Measurements from ENCODE around the gene LPA.

GRCh38 chr6:160058651-160059080 is 62.9 kb upstream of the SLC22A1 start:
- RRBS = no CpG with 5 or more reads among the region's 5 CpGs

DNA sequence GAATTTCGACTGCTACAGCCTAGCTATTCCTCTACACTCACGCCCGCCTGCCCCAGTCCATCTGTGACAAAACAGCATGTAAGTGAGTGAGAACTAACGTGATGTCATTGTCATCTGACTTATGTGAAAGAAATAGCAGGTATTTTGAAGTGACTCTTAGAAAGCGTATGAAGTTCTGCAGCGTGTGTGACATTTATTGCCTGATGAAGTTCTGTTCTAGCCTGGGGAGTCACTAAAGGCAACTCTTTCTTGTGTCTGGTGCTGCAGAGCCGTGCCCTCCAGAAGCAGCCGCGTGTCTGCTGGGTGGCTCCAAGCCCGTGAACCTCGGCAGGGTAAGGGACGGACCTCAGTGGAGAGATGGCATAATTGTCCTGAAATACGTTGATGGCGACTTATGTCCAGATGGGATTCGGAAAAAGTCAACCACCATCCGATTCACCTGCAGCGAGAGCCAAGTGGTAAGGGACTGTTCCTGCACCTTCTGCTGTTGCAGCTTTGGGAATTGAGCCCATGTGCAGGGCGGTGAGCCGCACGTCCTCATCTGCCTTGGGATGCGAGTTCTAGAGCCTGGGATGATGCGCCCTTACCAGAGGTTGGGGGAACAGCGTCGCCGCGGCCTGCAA is 51.9 kb upstream of the SLC22A1 start:
- RRBS = no CpG with 5 or more reads among the region's 26 CpGs

GRCh38 chr6:160077970-160078649 is 43.5 kb upstream of the SLC22A1 start:
- RRBS = no CpG with 5 or more reads among the region's 17 CpGs

DNA sequence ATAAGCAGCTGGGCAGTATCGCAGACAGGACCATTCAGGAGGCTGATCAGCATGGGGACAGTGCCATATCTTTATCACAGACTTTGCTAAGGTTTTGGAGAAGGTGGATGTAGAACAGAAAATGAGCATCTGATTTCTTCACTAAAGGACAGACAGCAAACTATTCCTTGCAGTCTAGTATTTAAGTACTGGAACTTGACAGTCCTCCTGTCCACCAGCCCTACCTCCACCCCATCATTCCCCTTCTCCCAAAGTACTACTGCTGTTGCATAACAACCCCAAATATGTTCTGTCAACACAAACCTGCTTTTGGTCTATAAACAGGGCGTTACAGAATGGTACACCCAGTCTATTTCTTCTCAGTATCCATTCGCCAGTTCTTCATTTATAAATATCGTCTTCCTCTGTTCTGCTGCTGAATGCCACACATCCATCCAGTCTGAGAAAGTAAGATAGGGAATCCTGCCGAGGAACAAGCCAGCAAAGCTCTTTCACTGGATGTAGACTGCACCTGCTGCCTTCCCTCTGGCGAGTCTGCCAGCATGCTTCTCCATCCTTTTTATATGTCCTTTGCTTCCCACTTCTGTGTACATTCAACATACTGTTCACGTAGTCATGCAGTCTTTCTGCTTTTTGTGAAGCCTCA is 27.6 kb upstream of the SLC22A1 start:
- RRBS = no CpG with 5 or more reads among the region's 7 CpGs

DNA sequence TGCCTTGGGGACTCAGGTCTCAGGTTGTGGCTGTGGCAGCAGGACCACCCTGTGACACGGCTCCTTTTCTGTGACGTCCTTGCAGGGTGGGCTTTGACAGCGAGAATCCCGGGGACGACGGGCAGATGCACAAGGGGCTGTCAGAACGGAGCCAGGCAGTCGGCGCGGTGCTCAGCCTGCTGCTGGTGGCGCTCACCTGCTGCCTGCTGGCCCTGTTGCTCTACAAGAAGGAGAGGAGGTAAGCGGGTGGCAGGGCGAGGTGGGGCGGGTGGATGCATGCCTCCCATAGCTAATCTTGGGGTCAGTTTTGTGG is 19.2 kb upstream of the SLC22A1 start:
- RRBS = no CpG with 5 or more reads among the region's 14 CpGs

GRCh38 chr6:160129182-160130063 is 7.8 kb downstream of the SLC22A1 start:
- RRBS = no CpG with 5 or more reads among the region's 8 CpGs

GRCh38 chr6:160299928-160300358 is 41.3 kb upstream of the SLC22A2 start:
- RRBS = no CpG with 5 or more reads among the region's 10 CpGs

DNA sequence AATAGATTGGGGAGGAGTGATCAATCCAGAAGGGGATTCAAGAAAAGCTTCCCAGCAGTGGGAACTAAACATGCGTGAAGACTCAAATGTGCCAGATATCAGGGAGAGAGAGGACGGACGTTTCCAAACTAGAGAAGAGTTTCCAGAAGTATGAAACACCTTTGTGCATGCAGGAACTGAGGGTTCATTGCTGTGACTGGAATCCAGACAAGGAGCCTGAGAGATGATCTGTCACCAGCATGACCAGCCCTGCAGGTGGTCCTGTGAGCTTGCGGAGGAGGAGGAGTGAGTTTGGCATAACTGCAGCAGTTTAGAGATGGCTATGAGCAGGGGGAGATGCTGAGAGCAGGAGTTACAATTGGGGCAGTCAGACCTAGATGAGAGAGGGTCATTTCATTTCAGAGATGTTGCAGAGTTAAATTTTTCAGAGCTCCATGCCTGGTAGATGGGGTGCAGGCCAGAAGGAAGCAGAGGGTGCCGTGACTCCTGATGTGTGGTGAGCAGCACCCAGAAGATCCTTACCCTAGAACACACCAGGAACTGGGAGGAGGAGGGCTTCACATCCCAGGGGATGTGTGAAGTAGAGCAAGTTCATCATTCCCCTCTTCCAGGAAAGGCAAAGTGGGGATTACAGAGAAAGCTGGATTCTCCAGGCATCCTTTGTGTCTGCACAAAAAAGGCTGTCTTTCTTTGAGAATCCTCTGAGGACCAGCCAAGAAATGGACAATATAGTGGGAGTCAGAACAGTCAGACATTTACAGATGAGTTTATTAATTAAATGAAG is 89.7 kb downstream of the SLC22A3 start:
- RRBS = no CpG with 5 or more reads among the region's 5 CpGs

GRCh38 chr6:160451690-160452583 is 103.8 kb downstream of the SLC22A3 start:
- RRBS = no CpG with 5 or more reads among the region's 9 CpGs

DNA sequence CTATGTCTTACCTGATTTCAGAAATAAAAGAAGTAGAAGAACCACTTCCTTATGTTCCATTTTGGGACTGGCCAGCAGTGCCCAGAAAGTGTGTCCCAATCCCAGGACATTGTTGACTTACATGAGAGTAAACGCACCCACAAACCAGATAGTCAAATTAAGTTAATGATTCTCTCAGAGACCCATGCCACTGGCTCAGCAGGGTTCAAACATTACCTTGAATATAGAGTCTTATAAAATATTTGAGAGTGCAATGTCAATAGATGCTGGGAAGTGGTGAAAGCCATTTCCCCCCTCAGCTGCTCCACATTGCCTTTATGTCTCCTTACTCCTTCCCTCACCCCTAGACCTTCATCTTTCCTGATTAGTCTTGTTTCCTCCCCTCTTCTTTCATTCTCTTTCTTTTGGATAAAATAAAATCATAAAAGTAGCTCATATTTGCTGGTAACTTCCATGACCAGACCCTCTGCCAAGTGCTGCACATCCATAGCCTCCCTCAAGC is at the start of gene LPA:
Gene LPA, minus strand, starts transcription at position 121 of the 502 bp plus-strand sequence.
- RRBS = no CpG with 5 or more reads among the region's 1 CpG

DNA sequence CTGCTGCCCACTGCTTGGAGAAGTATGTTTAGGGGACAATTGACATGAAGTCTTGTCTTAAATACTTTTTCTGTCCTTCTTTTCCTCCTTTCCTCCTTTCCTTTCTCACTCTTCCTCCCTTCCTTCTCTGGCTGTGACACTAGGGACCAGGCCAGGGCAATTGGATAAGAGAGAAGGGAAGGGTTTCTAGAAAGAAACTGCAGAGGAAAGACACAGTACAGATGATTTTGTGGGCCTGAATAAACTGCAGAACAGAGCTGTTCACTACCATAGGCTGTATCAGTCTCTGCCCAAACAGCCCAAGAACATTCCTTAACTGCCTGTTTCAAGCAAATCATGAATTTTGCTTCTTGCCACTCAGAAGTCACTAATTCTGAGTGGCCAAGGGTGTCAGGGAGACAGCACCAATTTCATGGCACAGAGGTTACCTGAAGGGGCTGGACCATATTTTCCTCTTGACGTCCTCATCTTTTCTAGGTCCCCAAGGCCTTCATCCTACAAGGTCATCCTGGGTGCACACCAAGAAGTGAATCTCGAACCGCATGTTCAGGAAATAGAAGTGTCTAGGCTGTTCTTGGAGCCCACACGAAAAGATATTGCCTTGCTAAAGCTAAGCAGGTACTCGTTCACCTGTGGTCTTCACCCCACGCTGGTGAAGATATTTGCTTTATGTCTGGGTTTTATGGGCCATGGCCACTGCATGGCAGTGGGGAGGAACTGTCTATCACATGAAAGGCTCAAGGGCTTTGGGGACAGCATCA is 36.7 kb downstream of the PLG start:
- RRBS = no CpG with 5 or more reads among the region's 6 CpGs

DNA sequence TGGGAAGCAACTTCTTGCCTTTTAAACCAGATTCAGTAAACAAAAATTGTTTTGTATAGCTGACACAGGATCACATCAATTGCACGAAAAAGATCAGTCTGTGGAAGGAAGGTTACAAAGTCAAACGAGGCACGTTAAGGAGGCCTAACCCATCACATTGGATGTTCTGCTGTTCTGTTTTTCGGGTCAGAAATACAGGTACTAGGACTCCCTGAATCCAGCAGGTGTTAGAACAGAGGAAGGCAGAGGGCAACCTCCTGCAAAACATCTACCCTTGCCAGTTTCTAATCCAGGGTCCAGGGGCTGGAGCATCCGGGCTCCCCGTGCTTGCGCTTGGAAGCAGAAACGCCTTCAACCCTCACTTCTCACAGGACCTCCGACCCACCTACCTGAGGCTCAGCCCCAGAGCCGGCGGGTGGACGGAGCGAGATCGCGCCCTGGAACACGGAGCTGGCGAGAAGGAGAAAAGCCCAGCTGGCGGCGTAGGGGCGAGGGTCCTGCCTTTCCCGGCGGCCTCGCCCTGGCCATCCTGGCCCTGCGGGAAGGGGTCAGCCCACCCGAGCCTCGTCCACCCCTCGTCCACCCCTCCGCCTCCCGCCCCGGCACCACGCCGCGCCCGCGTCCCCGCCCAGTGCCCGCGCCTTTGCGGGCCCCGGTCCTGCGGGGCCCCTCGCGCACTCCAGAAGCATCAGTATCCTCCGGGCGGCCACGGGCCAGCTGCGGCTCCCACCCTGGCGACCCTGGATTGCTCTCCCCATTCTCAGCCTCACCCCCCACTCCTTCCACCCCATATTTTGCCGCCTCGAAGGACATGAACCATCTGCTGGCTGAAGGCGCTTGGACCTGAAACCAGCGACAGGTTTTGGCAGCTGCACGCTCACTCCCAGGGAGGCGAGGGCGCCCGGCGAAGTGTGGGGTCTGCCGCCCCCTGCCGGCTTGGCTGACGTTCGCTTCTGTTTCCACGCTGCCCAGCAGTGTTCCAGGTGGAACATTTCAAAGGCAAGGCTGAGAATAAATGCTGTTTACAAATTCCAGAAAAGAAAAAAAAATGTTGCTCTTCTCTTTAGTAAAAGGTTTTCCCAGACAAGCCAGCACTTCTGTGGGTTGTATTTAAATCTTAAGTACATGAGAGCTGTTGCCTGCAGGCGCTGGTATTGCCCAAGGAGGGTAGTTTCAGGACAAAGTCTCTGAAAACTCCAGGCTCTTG is 65.0 kb downstream of the PLG start:
- RRBS = 7% methylated on average over 32 of the region's 63 CpGs

GRCh38 chr6:160788386-160788799 is 86.3 kb downstream of the PLG start:
- RRBS = no CpG with 5 or more reads among the region's 2 CpGs

DNA sequence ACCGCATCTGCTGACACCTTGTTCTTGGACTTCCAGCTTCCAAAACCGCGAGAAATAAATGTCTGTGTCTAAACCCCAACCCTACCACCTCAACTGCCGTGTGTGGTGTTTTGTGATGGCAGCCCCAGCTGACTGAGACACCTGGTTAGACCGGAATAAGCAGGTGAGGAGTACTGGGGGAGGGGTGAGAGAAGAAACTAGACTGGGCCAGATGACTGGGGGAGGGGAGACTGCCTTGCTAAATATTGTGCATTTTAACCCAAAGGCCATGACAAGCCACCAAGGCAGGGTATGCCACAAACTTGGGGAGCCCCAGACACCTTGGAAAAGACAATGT is 64.5 kb upstream of the MAP3K4 start:
- RRBS = no CpG with 5 or more reads among the region's 5 CpGs

GRCh38 chr6:161115894-161116674 is 124.5 kb downstream of the MAP3K4 start:
- RRBS = no CpG with 5 or more reads among the region's 6 CpGs

- RRBS = no CpG with 5 or more reads among the region's 19 CpGs
These were observed 87.5 kb downstream of the AGPAT4 start for GRCh38 chr6:161186098-161186971.

GRCh38 chr6:161216108-161217157 is 57.4 kb downstream of the AGPAT4 start:
- RRBS = no CpG with 5 or more reads among the region's 26 CpGs

- RRBS = no CpG with 5 or more reads among the region's 5 CpGs
These were observed 749 bp upstream of the AGPAT4 start for GRCh38 chr6:161274585-161275034.

- RRBS = no CpG with 5 or more reads among the region's 8 CpGs
These were observed 18.3 kb upstream of the AGPAT4 start for GRCh38 chr6:161292043-161292639.

DNA sequence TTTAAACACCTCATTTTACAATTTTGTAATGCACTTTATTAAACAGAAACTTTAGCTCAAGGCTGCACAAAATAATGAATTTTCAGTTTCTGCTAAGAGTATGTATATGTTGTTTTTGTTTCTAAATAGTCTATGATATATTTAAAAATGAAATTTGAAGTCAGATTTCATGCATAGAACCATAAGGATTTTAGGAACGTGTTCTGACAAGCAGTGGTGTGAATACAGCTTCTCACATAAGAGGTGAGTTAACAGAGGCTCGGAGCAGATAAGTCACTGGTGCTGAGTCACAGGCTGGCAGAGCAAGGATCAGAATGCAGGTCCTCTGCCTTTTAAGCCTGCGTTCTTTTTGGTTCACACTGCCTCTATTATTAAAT is 212.4 kb upstream of the AGPAT4 start:
- RRBS = no CpG with 5 or more reads among the region's 3 CpGs